Measurements from ENCODE around the gene IL11RA.

DNA sequence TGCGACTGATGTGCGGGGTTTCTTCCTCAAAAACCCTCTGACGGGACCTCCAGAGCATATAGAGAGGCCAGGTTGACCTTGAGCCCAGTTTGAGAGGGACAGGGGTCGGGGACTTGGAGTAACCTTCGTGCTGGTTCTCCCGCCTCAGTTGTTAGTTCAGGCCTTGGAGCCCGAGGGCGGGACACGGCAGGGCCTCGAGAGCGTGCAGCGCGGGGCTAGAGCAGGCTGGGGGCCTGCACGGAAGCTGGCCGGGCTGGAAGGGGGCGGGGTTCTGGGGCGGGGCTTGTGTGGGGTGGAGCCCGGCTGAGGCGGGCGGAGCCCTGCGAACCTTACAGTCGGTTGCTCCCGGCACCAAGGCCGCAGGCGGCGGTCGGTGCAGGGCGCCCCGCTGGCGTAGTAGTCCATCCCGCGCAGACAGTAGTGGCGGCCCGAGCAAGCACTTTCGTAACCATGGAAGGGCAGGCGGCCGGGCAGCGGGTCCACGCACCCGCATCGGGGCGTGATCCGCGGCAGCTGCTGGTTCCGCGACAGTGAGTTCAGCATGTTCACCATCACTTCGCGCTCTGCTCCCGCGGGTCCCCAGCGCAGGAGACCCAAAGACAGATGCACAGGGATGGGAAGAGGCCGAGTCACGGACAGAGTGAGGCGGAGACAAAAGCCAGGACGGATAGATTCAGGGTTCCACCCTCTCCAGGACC is 4.0 kb upstream of the MYORG start:
- PRO-cap: bidirectional peak, plus-strand start at position 362 of the sequence, minus-strand start at position 246 of the sequence

GRCh38 chr9:34398453-34398937 is 885 bp upstream of the C9orf24 start:
- PRO-cap: no peak

DNA sequence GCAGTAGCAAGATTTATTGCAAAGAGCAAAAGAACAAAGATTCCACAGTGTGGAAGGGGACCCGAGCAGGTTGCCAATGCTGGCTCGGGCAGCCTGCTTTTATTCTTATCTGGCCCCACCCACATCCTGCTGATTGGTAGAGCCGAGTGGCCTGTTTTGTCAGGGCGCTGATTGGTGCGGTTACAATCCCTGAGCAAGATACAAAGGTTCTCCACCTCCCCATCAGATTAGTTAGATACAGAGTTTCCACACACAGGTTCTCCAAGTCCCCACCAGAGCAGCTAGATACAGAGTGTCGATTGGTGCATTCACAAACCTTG is 23.2 kb downstream of the DNAI1 start:
- PRO-cap: no peak

DNA sequence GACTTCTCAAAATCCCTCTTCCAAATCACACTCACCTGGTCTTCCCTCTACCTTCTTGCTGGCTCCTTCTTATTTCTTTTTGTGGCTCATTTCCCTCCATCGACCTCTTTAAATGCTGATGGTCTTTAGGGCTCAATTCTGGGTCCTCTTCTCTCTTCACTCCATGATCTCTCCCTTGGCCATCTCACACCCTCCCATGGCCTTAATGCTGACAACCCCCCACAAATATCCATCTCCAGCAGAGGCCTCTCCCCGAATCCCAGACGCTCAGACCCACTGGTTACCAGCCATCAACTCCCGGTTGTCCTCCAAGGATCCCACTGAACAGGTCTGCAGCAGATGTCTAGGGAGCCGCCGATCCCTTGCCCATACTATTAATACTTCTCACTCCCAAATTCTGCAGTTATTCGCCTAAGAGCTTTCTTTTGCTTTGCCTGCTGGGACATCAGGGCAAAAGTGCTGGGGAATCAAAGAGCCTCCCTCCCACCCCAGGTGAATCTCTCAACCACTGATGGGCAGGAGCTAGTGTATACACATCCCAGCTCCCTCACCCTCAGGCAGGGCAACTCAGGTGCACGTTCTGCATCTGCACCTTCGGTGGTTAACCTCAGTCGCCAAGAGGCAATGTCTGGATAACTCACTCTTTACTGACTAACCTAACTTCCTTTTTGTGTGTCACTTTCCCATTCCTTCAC is 26.5 kb downstream of the CNTFR start:
- PRO-cap: no peak

DNA sequence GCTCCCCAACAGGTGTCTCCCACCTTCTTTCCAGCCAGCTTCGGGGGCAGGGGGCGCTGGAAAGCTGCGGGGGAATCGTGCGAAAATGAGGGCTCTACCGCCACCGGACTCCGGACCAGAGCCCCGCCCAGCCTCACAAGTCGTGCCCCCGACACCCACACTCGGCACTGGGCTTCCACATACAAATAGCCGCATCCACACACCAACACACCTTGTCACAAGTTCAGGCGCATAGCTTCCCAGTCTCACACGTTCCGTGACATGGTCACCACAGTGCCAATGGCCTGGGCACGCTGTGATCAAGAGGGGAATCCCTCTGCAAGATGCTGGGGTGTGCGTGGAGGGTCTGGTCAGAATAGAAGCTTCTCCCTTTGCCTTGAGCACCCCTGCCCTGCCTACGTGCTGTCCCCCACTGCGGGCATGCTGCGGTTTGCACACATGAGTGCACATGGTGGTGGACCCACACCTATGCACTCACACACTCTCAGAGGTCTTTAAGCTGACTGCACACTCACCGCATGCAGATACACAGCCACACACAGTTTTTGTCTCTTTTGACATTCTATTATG is 374 bp upstream of the ARID3C start:
- PRO-cap: no peak

- PRO-cap: bidirectional peak, plus-strand start at chr9:34652204, minus-strand start at chr9:34652012; bidirectional peak, plus-strand start at chr9:34652377, minus-strand start at chr9:34652265
Measured at GRCh38 chr9:34651261-34652579, at the start of gene IL11RA. IL11RA (plus strand) TSS chr9:34652185.

DNA sequence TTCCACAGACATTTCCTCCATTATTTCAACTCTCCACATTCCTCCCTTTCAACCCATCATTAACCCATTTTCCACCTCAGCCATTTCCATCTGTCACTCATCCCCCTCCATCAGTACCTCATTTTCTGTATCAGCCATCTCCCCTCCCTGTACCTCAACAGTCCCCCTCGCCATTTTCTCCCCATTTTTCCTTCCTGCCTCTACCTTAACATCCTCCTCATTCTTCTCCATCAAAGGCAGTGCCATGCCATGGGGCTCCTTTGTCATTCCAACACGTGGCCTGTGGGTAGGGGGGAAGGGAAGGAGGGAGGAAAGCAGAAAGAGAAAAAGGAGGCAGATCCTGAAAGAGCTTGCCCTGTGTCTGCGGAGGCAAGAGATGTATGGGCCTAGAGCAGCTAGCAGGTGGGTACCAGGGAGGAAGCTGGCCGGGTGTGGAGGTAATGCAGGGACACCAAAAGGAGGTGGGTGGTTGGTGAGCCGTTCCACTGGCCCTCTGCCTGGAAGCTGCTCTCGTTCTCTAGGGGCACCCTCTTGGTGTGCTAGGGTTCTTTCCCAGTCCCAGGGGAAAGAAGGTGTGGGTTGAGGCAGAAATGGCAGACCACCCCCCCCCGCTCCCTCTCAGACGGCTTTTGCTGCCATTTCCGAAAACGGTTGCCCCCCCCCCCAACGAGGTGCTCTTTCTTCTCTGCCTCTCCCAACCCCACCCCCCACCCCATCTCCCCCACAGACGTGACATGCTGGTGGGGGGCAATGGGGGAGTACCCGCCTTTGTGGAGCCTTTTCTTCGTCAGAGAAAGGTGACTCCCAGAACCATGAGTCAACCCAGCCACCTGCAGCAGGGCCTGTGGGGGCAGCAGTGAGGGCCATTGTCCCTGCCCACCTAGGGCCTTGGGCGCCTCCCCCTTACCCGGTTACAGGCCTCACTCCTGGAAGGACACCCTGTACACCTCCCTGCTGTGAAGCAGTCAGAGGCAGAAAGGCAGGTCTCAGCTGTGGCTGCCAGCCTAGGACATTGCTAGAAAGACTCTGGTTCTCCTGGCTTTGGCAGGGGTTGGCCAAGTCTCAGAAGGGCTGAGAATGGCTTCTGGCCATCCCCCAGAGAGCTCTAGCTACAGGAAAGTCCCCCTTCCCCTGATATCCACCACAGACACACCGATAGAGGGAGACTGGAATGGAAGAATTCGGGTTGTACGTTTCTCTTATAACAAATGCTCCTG is 1.9 kb downstream of the DNAJB5 start:
- PRO-cap: no peak

- PRO-cap: bidirectional peak, plus-strand start at chr9:34992684, minus-strand start at chr9:34992456
Measured at GRCh38 chr9:34992232-34993536, 3.1 kb downstream of the DNAJB5 start.

- PRO-cap: no peak
Measured at GRCh38 chr9:35040147-35040914, 1.7 kb upstream of the C9orf131 start.

DNA sequence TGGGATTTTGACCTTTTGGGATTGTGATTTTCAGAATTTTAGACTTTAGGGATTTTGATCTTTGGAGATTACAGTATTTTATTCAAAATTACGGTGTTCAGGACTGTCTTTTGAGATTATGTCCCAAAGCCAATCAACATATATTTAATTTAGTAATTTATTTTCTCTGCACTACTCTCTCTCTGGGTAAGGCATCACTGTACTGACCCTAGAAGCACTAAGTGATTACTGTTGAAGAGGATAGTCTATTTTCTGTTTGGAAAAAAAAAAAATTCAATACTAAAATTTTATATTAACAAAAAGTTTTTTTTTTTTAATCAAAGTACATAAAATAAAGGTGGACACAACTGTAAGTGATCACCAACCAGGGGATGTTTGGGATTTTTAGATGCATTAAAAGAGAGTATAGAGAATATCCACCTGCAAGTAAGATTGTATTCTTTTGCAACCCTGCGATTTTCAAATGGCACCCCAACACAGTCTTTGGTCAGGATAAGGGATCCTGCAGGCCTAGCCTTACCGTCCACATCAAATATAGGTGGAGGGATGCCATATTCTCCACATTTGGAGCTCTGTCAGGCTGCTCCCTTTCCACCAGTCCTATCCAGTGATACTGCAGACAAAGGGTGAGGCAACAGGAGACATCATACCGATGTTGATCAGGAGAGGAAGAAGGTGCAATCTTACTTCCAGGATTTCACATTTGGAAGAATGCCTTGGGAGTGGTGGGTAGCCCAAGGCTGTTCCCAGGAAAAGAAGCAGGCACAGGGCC is 13.9 kb downstream of the C9orf131 start:
- PRO-cap: no peak

DNA sequence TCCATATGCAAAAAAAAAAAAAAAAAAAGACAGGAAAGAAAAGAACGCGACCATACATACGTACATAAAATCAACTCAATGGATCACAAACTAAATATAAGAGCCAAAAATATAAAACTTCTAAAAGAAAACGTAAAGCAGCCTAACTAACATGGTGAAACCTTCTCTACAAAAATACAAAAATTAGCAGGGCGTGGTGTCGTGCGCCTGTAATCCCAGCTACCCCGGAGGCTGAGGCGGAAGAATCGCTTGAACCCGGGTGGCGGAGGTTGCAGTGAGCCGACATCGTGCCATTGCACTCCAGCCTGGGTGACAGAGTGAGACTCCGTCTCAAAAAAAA is 537 bp upstream of the FANCG start:
- PRO-cap: no peak

GRCh38 chr9:35392992-35393630 is 96.8 kb upstream of the RUSC2 start:
- PRO-cap: no peak

GRCh38 chr9:35519793-35520733 is 30.2 kb downstream of the RUSC2 start:
- PRO-cap: no peak

- PRO-cap: no peak
Measured at GRCh38 chr9:35564644-35565177, 1.0 kb upstream of the FAM166B start.

DNA sequence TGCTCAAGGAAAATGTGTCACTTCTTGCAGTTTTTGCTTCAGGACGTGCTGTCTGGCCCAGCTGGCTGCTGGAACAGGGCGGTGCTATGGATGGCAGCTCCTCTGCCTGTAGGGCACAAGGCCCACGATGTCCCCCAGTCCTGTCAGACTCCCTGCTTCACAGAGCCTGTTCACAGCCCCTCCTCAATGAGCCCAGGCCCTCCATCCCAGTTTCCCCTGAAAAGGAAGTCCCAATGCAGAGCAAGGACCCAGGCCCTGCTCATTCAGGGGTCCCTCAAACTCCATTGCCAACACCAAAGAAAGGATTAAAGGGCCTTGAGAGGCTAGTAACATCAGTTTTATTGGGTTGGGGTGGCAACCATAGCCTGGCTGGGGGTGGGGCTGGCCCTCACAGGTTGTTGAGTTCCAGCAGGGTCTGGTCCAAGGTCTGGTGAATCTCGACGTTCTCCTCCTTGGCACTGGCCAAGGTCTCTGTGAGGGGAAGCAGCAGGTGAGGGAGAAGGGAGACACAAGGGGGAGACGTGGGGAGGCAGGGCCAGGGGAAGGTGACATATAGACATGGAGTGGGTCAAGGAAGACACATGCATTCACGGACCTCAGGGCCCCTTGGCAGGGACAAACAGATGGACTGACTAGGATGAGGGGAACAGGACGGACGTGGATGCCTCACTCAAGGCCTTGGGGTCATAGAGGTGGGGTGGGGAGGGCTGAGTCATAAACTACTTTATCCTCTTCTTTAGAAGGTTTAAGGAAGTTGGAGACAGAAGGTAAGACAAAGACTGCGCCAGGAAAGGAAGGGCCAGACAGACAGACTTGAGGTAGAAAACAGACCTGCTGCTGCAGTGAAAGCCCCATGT is 7.8 kb downstream of the TPM2 start:
- PRO-cap: no peak

- PRO-cap: no peak
Measured at GRCh38 chr9:35684219-35685209, 5.2 kb downstream of the TPM2 start.

GRCh38 chr9:35687892-35688682 is 1.6 kb downstream of the TPM2 start:
- PRO-cap: no peak

GRCh38 chr9:35691679-35692469 is 2.1 kb upstream of the TPM2 start:
- PRO-cap: no peak

DNA sequence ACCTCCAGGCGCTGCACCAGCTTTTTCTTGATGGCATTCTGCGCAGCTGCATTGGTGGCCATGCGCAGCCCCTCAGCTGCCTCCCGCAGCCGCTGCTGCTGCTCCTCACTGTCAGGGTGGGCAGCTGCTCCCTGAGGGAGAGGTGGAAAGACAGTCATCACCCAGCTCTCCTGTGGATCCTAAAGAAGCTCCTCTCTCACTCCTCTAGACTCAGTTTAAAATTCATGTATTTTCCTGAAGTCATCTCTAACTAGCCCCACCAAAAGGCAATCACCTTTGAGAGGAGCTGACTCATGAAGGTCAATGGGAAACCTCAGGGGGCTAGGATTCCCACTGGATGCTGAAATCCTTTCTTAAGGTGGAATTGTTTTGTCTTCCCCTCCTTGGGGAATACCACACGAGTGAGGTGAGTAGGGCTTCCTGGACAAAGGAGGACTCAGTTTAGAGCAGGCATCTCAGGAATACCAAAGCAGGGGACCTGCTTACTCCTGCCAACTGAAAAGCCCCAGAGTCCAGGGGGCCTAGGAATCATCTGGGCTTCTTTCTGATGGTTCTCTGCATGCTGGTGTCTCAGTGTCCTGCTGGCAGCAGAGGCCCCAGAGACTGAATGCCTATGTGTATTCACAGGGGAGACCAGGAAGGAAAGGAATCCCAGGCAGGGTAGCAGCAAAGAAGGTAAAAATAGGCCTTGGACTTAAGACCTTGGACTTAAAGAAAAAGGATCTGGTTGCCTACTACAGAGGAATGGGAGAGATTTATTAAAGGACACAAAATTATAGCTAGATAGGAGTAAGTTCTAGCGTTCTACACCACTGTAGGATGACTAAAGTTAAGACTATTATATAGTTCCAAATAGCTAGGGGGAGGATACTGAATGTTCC is 16.7 kb downstream of the TLN1 start:
- PRO-cap: no peak

- PRO-cap: no peak
Measured at GRCh38 chr9:35727360-35727827, 4.6 kb downstream of the TLN1 start.